Kidney epithelial cell (primary cell): ENCODE measurements around the gene R3HDM4.

GRCh38 chr19:295543-296159 is 4.4 kb upstream of the PLPP2 start:
- RAMPAGE, long total RNA = no peak
- RRBS = 63% methylated on average over 3 of the region's 13 CpGs

DNA sequence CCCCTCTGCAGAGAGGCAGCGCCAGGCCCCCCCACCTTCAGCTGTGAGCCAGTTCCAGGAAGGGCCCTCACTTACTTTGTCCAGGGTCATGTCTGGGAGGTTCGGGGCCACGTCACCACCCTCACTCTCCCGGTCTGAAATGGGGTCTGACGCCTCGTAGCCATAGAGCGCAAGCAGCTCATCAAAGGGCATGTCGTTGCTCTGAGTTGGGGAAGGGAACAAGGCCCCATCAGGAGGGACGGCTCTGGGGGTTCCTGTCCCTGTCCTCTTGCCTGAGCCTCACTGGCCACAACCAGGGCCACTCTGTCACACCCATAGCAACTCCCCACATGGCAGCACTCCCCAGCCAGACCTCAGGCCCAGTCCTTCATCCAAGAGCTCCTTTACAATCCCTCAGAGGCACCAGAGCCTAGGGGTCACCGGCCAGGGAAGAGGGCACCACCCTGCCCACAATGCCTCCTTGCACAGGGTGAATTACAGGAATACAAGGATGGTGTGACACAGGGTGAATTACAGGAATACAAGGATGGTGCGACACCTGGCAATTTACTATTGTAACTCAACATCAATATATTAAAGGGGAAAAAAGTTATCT is 16.7 kb downstream of the MIER2 start:
- RAMPAGE, long total RNA = no peak
- RRBS = no CpG with 5 or more reads among the region's 11 CpGs

DNA sequence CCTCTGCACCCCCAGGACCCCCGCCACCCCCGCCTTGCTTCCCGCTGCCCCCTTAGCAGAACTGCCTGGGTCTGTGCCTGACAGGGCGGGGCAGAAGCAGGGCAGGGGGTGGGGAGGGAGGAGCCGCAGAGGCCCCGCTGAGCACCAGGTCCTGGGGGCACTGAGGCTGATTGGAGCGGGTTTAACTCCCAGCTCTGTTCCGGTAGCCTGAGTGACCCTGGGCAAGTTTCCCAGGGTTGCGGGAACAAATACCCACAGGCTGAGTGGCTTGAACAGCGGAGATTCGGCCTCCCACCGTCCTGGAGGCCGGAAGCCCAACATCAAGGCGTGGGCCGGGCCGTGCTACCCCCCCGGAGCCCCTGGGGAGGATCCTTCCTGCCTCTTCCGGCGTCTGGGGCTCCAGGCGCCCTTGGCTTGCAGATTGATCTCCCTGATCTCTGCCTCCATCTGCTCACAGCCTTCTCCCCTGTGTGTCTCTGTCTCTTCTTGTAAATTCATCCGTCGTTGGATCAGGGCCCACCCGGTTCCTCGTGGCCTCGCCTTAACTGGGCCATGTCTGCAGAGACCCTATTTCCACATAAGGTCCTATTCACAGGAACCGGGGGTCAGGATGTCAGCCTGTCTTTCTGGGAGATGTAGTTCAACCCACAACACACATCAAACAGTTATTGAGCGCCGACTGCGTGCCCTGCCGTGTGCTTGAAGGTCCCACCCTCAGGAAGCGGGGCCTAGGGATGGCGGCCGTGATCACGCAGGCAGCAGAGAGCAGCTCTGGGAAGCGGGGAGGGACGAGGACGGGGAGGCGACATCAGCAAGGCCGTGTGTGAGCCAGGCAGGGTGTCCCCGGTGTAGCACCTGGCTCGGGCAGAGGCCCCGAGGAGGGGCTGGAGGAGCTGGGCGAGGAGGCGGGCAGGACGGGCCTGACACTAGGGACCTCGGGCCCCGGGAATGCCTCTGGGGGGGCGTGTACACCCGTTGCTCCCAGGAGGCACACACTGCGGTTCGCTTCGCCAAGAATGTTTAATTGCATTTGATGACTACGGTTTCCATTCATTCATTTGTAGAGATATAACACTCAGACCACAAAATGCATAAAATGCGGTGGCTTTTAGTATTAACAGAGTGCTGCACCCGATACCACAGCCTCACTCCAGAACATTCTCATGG is 21.3 kb downstream of the HCN2 start:
- RAMPAGE, long total RNA = no peak
- RRBS = 24% methylated on average over 7 of the region's 55 CpGs

GRCh38 chr19:632310-633250 is 757 bp downstream of the POLRMT start:
- RAMPAGE, long total RNA = no peak
- RRBS = 6% methylated on average over 8 of the region's 57 CpGs

- RAMPAGE, long total RNA = no peak
- RRBS = 13% methylated on average over 5 of the region's 21 CpGs
Observed at GRCh38 chr19:703552-704007, 5.2 kb upstream of the PALM start.

GRCh38 chr19:778702-779416 is 18.4 kb upstream of the PTBP1 start:
- RAMPAGE, long total RNA = no peak
- RRBS = 33% methylated on average over 1 of the region's 26 CpGs

- RAMPAGE, long total RNA = no peak
- RRBS = 85% methylated on average over 7 of the region's 12 CpGs
Observed at GRCh38 chr19:781082-781449, 16.2 kb upstream of the PTBP1 start.

DNA sequence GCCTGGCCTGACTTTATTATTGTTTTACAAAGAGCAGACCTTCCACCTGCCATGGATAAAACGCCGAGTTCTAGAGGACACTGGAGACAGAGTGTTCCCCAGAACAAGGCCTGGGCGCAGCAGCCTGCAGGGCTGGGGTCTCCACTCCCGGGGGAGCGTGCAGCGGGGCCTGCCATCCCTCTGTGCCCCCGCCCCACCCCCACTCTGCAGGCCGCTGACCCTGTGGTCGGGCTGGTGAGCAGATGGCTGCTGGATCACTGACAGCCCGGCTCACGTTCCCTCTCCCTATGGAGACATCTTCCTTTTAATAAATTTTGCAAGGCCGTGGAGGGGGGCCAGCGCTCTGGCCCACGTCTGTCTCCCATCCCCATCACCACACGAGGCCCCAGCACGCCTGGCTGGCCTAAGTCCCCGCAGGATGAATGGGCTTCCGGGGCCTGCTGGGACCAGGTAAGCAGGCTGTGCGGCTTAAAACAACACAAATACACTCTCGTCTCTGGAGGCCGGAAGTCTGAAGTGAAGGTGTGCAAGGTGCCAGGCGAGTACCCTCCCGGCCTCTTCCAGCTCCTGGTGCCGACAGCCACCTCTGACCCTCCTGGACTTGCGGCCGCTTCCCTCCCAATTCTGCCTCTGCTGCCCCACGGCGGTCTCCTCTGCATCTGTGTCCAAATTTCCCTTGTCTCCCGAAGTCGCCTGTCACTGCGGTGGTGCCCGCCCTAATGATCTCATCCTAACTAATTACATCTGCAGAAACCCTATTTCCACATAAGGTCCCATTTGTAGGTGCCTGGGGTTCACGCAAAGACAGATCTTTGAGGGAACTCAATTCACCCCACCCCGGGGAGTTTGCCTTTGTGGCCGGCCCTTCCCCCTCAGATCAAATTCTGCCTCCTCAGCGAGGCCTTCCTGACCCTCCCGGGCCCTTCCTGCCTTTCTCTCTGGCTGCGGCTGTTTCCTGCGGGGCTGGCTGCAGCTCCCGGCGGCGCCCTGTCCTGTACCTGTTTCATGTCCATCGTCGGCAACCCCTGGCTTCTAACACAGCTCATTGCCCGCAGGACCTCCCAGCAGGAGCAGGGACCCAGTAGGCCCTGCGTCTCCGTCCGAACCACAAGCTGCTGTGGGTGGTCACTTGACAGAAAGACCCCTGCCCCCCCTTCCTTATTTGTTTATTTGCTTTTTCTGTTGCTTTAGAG is 8.2 kb upstream of the PTBP1 start:
- RAMPAGE, long total RNA = no peak
- RRBS = 19% methylated on average over 10 of the region's 48 CpGs

DNA sequence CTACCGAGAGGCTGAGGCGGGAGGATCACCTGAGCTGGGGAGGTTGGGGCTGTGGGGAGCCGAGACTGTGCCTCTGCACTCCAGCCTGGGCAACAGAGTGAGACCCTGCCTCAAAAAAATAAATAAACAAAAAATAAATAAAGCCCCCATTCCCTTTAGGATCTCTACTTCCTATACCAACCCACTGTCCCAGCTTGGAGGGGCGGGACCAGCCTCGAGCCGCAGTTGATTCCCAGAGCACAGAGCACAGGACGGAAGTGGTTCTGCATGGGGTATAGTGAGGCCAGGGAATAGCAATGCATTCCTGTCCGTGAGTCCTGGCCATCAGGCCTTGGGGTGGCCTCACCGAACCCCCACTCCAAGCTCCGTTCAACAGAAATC is 4.9 kb upstream of the PTBP1 start:
- RAMPAGE, long total RNA = no peak
- RRBS = no CpG with 5 or more reads among the region's 10 CpGs

DNA sequence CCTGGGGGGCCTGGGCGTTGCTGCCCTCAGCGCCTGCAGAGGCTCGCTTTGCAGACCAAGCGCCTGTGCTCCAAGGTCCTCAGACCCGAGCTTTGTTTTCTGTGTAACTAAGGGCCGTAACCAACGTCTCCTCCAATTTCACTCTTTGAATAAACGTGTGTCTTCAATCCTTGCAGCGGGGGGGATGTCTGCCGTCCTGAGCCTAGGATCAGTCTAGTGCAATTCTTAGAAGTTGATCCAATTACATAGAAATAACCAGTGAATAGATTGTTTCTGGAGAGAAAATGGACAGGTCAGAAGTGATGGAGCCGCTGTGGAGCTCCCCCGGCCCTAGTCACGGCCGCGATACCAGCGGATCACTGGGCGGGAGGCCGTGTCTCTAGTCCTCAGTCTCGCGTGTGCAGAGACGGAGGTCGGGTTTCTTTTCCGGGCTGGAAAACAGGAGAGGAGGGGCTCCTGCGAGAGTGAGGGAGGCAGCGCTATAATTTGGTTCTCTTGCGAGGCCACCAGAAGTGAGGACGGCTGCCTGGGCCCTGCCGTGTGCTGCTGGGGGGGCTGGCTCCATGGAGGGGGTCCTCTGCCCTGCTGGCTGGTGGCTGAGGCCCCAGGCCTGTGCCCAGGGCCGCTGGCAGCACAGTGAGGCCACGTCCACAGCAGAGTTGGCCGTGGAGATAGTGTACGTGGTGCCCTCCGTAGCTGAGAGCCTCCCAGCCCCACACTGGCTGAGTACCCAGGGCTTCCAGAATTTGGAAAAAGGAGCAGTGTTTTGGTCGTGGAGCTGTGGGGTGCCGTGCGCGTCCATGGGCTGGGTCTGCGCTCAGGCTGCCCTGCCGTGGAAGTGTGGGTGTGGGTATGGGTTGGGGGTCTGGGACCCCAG is 5.6 kb downstream of the PTBP1 start:
- RAMPAGE, long total RNA = no peak
- RRBS = no CpG with 5 or more reads among the region's 39 CpGs

DNA sequence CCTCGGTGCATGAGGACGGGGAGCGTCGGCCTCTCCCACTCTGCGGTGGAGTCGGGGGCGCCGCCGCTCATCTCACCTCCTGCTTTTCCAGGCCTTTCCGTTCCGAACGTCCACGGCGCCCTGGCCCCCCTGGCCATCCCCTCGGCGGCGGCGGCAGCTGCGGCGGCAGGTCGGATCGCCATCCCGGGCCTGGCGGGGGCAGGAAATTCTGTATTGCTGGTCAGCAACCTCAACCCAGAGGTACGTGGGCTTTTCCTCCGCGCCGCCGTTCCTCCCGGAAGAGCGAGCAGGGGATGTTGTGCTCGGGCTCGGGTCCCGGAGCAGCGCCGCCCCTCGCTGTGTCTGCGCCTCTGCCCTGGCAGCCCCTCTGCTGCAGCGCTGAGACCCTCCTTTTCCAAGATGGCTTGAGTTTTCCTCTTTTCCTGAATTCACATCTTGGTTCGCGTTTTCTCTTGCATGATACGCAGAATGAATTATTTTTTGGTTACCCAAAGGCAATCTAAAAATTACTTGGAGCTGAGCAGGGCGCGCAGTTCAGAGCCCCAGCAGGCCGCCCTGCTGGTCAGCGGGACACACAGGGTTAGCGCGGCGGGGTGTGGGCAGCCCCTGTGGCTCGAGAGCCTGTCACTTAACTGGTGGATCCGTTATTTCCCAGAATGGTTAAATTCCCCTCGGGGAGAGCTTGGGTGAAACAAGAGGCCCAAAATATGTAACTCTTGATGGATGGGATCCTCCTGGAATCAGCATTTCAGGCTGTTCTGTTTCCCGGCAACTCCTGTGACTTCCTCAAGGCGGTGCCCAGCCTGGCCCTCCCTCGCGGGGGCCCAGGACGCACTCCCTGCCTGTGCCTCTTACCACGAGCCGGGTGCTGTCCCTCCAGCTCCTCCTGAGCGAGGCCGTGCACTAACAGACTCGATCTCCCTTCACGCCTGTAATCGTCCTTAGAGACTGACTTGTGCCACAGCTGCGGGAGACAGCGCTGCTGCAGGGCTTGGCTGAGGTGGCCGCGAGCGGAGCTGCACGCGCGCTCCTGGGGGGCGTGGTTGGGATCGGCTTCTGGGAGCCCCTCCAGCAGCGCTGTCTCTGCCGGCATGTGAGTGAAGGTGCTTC is 9.4 kb downstream of the PTBP1 start:
- RAMPAGE, long total RNA = no peak
- RRBS = 95% methylated on average over 16 of the region's 76 CpGs

DNA sequence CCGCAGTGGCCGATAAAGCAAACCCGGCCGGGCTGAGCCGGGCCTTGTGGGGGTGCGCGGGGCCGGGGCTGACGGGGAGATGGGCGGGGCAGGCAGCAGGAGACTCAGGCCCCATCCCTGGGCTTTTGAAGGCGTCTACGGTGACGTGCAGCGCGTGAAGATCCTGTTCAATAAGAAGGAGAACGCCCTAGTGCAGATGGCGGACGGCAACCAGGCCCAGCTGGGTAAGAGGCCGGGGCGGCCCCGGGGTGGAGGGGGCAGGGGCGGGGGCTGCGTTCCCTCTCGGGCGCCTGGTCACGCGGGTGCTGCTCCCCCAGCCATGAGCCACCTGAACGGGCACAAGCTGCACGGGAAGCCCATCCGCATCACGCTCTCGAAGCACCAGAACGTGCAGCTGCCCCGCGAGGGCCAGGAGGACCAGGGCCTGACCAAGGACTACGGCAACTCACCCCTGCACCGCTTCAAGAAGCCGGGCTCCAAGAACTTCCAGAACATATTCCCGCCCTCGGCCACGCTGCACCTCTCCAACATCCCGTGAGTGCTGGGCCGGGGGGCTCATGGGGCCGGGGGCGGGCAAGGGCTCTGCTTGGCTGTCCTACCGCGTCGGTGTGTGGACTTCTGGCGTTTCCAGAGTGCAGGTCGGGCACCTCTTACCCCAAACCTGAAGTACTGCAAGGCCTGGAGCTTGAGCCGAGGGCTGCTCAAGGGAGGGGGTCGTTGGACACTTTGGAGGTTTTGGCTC is 11.1 kb downstream of the PTBP1 start:
- RAMPAGE, long total RNA = no peak
- RRBS = 93% methylated on average over 4 of the region's 52 CpGs

- RAMPAGE, long total RNA = no peak
- RRBS = no CpG with 5 or more reads among the region's 10 CpGs
Observed at GRCh38 chr19:848515-849053, 3.5 kb upstream of the ELANE start.

DNA sequence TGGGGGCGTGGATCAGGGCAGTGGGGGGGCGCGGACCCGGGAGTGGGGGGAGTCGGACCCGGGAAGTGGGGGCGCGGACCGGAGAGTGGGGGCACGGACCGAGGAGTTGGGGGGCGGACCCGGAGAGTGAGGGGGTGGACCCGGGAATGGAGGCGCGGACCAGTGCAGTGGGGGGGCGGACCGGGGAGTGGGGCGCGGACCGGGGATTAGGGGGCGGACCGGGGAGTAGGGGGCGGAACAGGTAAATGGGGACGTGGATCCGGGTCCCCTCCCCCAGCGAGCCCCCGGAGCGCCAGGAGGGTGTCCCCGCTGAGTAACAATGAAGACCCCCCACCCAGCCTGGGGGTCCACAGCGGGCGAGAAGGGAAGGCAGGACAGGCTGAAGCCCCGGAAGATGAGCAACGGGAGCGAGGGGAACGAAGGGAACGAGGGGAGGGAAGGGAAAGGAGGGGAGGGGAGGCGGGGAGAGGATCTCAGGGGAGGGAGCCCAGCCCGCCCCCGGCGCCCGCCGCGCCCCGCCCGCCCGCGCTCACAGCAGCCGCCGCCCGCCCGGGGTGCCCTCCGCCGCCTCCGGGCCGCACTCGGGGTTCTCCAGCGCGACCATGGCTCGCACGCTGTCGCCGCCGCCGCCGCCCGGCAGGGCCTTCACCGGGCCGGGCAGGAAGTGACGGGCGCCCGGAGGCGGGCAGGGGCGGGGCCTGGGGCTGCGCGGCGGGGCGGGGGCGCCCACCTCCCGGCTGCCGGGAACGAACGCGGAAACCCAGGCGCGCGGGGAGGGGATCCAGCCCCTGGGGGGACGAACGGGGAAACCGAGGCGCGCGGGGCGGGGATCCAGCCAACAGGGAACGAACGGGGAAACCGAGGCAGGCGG is at the start of gene R3HDM4:
R3HDM4 (minus strand) TSS at position 666 of the 871 bp plus-strand sequence.
- RAMPAGE, long total RNA = no peak
- RRBS = 2% methylated on average over 47 of the region's 98 CpGs

GRCh38 chr19:926396-927565 is 946 bp downstream of the ARID3A start:
- RAMPAGE, long total RNA = no peak
- RRBS = 1% methylated on average over 9 of the region's 79 CpGs

DNA sequence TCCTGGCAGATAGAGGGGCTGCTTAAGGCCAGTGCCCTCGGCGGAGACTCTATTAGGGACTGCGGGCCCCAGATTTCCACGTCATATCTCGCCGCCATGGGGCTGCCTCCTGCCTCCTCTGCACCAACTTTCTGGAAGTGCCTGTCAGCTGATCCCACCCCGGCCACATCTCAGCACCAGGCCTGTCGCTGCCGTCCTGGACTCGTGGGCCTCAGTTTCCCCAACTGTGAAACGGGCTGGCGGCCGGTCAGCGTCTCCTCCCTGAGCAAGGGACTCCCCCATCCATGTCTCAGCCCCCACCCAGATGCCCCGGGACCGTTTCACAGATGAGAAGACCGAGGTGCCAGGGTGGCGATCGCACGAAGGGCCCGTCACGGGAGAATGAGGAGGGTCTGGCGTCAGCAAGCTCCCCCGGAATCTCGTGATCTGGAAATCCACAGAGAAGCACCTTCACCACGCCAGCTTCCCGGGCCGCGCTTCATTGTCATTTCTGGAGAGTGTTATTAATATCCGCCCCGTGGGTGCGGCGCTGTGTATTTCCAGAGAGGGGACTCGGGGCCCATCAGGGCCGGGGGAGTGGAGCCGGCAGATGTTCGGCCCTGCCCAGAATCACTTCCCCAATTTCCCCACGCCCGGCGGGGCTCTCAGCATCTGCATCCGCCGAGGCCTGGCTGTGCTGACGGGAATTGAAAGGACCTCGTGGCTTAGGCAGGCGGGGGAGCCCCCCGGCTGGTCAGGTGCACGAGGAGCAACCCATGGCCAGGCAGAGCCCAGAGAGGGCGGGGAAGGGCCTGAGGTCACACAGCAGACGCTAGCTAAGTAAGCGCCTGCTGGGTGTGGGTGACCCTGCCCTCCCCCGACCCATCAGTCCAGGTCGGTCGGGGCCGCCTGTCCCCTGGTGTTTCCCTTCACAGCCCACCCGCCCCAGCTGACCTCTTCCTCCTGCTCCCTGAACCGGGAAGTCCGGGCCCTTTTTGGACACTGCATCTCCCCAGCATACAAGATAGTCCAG is 21.7 kb downstream of the ARID3A start:
- RAMPAGE, long total RNA = no peak
- RRBS = 88% methylated on average over 24 of the region's 57 CpGs

GRCh38 chr19:991181-991669 is 7.1 kb downstream of the WDR18 start:
- RAMPAGE, long total RNA = no peak
- RRBS = 89% methylated on average over 10 of the region's 32 CpGs

GRCh38 chr19:995157-995915 is 4.9 kb upstream of the GRIN3B start:
- RAMPAGE, long total RNA = no peak
- RRBS = no CpG with 5 or more reads among the region's 26 CpGs

- RAMPAGE, long total RNA = no peak
- RRBS = no CpG with 5 or more reads among the region's 20 CpGs
Observed at GRCh38 chr19:1016389-1017038, 4.4 kb downstream of the TMEM259 start.

GRCh38 chr19:1017039-1017880 is 3.7 kb downstream of the TMEM259 start:
- RAMPAGE, long total RNA = no peak
- RRBS = 3% methylated on average over 2 of the region's 25 CpGs